Umbilical cord (tissue), 2 donors: ENCODE measurements around a stretch of chr1.

DNA sequence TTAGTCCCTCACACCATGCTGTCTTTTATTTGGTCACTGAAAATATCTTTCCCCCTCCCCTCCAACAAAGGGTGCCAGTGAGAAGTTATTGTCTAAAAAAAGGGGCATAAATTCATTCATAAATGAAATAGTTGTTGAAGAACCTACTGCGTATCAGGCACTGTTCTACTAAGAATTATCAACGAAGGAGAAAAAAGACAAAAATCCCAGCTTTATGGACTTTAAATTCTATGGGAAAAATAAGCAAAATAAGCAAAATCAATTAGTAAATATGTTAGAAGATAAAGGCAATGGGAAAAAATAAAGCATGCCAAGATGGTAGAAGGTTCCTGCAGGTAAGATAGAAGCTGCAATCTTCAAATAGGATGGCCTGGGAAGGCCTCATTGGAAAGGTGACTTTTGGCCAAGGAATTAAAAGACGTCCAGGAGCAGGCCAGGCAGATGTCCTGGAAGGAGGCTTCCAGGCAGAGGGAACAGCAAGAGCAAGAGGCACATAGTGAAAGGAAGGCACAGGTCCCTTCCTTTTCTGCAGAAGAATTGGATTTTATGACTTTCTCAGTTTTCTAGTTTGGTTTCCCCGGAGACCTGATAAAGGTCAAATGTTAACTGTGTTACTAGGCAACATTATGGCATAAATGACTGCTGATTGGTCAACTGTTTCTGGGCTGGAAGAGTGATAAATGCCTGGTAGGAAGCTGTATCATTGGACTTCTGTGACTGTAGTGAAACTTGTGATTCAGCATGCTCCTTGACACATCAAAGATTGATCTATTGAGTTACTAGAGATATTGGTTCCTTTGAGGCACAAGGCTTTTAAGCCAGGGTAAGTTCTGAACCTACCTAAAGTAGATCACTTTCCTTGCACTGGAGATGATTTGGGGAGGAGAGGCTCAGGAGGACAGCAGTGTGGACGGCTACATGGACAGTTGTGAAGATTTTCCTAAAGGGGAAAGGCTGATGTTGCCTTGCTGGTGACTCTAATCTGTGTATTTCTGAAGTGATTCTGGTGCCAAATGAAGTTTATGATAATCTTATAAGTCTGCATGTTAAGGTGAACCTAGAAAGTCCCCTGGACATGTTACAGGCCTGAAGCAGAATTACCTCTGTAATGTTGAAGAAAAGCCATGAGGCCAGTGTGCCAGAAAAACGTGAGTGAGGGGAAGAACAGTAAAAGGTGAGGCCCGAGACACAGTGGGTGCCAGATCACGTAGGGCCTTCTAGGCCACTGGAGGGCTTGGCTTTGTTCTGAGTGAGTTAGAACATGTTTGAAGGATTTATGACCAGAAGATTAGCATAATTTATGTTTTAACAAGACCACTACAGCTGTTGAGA, 55.7 kb downstream of the LRRC8C start:
- RAMPAGE, long total RNA, result no peak

- RAMPAGE, long total RNA, result no peak
These were observed 60.3 kb upstream of the LRRC8D start for GRCh38 chr1:89760516-89760962.

GRCh38 chr1:89821825-89822169, 965 bp downstream of the LRRC8D start:
- RAMPAGE, long total RNA, result no peak

- RAMPAGE, long total RNA, result no peak
These were observed 42.4 kb downstream of the LRRC8D start for GRCh38 chr1:89863153-89863645.

DNA sequence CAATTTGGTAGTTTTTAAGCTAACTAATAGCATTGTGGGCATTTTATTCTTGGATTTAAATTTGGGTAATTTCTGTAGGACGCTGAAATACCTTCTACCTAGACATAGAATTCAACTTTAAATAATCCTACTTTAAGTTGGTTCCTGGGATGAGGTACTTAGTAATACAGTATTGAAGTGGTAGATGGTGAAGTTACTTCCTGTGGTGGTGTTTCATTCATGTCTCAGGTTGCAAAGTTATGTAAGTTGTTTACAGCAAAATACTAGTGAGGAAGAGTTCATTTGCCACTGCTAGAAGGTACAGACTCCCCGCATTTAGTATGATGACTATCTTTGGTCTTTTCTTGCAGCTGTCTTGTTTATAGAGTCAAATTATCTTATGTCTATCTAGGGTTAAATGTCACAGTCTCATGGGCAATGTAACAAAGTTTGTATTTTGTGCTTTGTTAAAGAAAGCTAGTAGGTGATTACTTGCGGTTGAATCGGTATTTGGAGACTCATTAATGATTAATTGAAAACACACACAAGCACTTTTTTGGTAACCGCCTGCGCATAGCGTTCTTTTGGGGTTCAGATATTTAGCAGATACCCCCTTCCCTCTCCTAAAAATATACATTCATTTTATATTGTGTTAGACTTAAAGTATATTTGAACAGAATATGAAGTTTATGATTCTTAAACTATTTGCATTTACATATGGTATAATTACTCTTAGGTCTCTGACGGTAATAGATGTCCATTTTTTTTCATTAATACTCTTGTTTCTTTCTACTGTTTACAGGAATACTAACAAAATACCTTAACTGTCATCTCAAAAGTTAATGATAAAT, 50.2 kb downstream of the LRRC8D start:
- RAMPAGE, long total RNA, result no peak

- RAMPAGE, long total RNA, result no peak
These were observed 61.6 kb upstream of the ZNF326 start for GRCh38 chr1:89932863-89934166.

GRCh38 chr1:90010038-90010483, 15.2 kb downstream of the ZNF326 start:
- RAMPAGE, long total RNA, result no peak

GRCh38 chr1:90710275-90711423, 6.5 kb downstream of the BARHL2 start:
- RAMPAGE, long total RNA, result no peak

DNA sequence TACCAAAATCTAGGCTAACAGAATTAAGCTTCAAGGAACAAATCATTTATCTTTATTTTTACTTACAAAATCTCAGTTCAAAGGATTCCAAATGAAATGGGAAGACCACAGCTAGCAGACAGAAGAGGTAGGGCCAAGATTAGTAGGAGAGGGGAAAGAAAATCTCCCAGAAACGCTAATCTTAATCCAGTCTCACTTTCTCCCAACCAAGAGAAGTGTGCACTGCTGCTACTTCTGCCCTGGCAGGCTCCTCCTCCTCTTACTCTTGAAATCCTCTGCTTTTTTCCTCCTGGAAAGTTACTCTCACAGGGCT, 4.6 kb downstream of the ZNF644 start:
- RAMPAGE, long total RNA, result no peak

DNA sequence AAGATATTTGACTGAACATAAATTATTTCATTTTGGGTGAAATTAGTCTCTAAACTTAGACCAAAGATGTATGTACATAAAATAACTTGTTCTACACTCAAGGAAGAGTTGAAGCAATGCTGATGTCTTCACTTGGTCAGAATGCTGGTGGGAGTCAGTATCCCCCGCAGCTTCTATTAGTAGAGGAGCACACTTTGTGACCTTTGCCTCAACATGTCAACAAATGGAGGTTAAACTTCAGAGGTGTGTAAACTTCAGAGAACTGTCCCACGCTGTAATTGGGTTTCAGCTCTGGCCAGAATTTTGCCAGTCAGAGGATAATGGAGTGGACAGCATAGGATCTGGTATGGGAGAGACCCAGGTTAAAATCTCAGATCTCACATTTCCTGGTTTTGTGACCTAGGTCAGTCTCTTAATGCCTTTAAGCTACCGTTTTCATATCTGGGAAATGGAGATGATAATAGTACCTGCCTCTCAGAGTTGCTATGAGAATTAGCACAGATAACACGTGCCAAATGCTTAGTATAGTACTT, 107.6 kb upstream of the ZNF644 start:
- RAMPAGE, long total RNA, result no peak

DNA sequence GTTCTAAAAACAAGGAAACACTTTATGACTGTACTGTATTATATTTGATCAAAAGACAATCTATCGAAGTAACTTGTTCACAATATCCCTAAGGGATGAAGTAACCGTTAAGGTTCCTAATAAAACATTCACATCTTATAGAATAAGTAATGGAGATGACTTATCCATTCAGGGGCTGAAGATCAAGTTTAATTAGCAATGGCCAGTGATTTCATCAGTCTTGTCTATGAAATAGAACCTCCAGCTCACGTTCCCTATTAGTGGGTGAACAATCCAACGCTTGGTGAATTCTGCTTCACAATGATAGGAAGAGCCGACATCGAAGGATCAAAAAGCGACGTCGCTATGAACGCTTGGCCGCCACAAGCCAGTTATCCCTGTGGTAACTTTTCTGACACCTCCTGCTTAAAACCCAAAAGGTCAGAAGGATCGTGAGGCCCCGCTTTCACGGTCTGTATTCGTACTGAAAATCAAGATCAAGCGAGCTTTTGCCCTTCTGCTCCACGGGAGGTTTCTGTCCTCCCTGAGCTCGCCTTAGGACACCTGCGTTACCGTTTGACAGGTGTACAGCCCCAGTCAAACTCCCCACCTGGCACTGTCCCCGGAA, 17.5 kb downstream of the HFM1 start:
- RAMPAGE, long total RNA, result no peak

GRCh38 chr1:91501207-91501863, 684 bp downstream of the CDC7 start:
- RAMPAGE, long total RNA, result no peak

DNA sequence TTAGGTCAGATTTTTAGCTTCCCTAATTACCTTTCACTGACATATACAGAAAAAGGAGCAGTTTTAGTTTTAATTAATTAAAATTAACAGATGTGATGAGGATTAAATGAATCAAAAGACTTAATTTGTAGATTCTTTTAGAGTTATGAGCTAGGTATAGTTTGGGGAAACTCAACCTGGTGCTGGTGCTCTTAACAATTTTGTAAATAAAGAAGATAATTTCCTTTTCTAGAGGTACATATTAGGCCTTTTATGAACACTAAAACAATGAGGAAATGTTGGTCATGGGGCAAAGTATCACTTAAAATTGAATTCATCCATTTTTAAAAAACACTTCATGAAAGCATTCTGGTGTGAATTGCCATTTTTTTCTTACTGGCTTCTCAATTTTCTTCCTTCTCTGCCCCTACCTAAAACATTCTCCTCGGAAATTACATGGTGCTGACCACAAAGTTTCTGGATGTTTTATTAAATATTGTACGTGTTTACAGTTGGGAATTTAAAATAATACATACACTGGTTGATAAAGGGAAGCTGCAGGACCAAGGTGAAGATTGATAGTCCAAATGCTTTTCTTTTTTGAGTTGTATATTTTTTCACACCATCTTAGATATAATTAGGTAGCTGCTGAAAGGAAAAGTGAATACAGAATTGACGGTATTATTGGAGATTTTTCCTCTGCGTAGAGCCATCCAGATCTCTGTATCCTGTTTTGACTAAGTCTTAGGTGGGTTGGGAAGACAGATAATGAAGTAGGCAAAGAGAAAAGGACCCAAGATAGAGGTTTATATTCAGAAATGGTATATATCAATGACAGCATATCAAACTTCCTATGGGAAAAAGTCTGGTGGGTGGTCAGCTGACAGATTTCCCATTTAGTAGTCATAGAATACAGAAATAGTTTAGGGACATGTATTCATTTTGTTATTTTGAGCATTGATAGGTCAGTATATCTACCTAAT, 24.3 kb downstream of the CDC7 start:
- RAMPAGE, long total RNA, result no peak

- RAMPAGE, long total RNA, result no peak
These were observed 110.9 kb downstream of the CDC7 start for GRCh38 chr1:91611513-91611957.

DNA sequence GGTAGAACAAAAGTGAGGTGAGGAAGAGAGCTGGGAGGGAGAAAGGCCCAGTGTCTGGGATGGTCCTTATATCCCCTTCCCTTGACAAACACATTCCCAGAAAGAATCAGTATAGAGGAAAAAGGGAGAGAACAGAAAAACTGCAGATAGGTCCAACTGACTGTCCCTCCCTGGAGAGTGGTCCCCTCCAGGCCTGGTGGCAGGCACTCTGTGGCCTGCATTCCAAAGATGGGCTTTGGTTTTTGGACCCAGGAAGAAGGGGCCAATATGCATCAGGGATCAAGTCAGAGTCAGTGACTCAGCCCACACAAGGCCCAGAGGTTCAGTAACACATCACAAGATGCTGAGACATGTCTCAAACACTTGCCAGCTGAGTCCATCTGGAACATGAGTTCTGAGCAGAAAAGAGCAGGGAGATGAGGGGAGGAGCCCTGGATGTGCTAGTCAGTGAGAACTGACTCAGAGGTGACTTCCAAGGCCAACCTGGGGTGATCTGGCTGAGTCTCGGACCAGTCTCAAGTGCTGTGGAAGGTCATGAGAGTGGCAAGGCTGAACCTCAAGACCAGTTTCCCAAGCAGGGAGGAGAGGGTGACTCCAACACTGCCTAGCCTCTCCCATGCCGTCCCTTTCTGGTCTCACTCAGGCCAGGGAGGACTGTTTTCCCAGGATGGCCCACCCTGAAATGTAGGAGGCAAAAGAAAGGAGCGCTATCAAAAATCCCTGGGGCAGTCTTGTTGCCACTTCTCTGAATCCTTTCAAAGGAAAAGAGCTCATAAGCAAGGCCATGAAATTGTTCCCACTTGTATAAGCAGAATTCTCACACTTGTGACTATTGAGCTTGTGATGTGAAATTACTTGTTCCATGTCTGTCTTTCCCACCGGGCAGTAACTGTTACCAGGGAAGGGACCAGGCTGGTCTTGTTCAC, 150.2 kb downstream of the CDC7 start:
- RAMPAGE, long total RNA, result no peak

DNA sequence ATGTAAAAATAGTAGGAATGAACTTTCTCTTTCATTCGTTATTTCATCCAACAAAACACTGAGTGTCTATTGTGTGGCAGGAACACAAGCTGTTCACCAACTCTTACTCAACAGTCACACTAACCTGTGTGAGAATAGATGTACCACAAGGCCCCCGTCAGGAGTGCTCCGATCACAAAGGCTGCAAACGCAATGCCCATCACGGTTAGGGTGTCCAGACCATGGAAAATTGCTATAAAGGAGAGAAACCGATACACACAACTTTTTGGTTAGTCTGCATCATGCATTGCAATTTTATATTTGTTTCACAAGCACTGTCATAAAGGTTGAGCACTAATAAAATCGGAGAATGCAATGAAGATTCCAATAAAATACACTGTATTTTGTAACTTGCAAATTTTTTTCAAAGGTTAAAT, 190.4 kb downstream of the TGFBR3 start:
- RAMPAGE, long total RNA, result no peak

DNA sequence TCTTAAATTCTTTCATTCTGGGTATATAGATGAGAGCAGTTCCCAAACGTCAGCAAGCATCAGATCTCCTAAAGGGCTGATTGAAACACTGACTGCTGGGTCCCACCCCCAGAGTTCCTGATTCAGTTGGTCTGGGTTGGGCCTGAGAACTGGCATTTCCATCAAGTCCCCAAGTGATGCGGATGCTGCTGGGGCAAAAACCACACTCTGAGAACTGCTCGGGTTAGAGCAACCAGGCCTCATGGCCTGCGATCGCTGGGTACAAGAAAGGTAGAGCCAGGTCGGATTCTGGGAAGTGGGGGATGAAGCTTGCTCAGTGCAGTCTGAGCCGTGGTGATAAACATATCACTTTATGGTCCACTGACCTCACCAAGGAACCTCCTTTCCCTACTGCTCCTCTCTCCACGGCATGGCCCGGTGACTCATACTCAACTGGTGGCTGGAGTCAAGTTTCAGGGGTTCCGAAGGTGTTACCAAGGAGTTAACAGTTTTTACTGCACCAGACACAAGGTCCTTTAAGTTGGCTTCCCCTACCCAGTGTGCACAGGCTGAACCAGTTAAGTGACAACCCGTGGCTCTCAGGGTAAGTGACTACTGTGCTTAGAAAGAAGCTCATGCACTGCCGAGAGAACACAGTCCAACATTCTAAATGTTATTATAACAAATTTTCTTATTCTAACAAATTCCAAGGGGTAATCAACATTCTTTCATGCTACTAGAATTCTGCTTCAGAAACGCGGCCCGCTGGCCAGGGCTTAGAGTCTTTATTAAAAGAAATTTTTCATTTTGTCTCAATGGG, 153.5 kb downstream of the TGFBR3 start:
- RAMPAGE, long total RNA, result no peak

DNA sequence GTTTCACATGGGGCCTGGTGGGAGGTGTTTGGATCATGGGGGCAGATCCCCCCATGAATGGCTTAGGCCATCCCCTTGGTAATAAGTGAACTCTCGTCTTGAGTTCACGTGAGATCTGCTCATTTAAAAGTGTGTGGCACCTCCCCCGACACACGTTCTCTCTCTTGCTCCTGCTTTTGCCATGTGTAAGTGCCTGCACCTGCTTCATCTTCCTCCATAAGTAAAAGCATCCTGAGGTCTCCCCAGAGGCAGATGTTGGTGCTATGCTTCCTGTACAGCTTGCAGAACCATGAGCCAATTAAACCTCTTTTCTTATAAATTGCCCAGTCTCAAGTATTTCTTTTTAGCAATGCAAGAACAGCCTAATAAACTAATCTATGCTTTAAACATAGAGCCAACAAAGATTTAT, 147.6 kb downstream of the TGFBR3 start:
- RAMPAGE, long total RNA, result no peak

DNA sequence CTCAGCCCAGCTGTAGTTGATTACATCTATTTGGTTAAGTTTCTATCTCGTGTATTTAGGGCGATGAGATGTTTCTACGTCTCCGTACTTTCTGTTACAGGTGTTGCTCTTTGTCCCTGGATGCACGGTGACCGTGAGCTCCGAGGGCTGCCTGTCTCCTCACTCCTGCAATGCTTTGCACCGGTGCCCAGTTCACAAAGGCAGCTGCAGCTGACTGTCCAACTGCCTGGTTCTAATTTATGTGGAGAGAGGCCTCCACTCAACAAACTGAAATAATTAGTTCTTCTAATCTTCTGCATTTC, 108.3 kb downstream of the TGFBR3 start:
- RAMPAGE, long total RNA, result no peak

DNA sequence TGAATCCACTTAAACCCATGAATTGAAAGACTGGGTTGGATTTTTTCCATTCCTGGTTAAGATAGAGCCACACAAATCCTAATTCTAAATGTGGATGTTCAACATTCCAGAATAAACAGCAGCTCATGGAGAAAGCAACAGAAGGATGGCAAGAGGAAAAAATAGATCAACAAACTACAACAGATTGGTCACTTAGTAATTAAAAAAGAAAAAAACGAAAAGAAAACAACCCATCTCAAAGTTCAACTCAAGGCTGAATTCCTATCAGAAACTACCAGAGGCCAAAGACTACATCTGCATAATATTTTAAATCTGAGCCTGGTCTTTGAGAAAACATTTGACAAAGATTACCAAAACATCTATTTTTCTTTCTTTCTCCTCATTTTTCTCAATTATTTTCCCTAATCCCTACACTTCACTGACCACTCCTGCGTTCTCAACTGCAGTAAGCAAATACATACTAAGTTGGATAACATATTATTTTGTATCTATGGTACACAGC, 69.9 kb downstream of the TGFBR3 start:
- RAMPAGE, long total RNA, result no peak